Cardiac atrium fibroblast (primary cell): Measurements from ENCODE around the genes NXPE4 and SIDT2.

DNA sequence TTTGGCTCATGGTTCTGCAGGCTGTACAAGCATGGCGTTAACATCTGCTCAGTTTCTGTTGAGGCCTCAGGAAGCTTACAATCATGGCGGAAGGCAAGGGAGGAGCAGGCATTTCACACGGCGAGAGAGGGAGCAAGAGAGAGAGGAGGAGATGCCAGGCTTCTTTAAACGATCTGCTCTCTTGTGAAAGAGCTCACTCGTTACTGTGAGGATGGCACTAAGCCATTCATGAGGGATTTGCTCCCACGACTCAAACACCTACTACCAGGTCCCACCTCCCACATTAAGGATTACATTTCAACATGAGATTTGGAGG, 18.1 kb upstream of the NNMT start:
- RAMPAGE, long total RNA: no peak

GRCh38 chr11:114559961-114560174, 187 bp upstream of the NXPE1 start:
- RAMPAGE, long total RNA: no peak

DNA sequence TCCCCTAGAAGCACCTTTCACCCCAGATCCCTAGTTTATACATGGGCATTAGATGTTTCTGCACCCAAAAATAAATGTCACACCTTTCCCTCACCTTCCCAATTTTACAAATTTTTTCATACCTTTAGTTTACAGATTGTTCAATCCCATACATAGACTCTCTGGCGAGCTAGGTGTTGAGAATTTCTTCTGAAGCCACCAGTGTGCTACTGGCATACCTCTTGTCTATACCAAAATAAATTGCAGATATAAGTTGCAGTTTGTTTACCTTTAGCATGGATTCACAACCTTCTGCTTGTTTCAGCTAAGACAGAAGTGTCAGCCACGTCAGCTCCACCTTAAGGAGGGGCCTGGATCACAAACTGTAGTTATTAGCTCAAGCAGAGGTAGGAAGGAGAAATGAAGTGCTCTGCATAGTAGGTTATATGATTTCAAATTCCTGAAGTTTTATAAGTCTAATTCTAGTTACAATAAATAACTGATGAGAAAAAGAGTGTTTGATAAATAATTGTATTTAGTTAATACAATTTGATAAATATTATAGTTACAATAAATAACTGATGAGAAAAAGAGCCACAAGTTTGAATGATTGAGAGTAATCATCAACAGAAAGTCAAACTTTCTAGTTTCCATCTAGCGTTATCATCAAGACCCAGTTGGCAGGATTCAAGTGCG, at the start of gene NXPE4:
TSS of gene NXPE4 (minus strand) at position 317 of the 675 bp plus-strand sequence.
- RAMPAGE, long total RNA: no peak

DNA sequence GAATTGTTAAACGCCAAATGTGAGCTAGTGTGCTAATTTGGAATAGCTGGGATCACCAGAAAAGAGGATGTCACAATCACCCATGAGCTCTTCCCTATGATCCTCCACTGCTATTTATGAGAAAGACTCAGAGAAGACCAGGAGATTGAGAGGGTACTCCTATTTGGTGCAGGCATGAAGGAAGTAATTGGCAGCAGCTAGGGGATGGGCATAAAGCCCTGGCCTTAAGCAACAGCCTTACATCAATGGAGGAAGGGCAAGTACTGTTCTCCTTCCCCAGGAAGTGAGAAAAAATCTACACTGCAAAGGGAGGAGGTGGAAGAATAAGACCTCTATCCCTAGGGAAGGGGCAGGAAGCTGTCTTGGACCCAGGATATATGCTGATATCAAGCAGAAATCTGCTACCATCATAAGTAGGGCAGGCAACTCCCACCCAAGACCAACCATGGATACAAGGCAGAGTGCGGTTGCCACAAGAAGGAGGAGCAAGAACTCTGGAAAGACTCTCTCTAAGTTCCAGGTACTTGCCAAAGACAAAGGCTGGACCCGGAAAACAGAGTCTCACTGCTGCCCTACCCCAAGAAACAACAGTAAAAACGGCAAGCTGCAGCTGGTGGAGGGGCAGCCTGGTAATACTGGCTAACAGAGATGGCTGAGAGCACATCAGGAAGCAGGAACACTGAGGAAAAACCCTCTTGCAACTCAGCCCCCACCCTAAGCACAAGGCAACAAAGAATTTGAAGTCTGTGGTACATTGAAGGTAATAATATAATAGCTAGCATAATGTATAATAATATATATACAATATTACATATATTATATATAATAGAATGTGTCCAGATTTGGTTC, 27.8 kb upstream of the NXPE2 start:
- RAMPAGE, long total RNA: no peak

- RAMPAGE, long total RNA: no peak
These were observed 241.3 kb downstream of the CADM1 start for GRCh38 chr11:115262952-115263232.

GRCh38 chr11:115523934-115524333, 19.7 kb upstream of the CADM1 start:
- RAMPAGE, long total RNA: no peak

- RAMPAGE, long total RNA: no peak
These were observed 216.3 kb upstream of the CADM1 start for GRCh38 chr11:115720387-115721023.

GRCh38 chr11:115761381-115761685, 257.1 kb upstream of the CADM1 start:
- RAMPAGE, long total RNA: no peak

- RAMPAGE, long total RNA: no peak
These were observed 568.8 kb upstream of the CADM1 start for GRCh38 chr11:116073088-116073437.

DNA sequence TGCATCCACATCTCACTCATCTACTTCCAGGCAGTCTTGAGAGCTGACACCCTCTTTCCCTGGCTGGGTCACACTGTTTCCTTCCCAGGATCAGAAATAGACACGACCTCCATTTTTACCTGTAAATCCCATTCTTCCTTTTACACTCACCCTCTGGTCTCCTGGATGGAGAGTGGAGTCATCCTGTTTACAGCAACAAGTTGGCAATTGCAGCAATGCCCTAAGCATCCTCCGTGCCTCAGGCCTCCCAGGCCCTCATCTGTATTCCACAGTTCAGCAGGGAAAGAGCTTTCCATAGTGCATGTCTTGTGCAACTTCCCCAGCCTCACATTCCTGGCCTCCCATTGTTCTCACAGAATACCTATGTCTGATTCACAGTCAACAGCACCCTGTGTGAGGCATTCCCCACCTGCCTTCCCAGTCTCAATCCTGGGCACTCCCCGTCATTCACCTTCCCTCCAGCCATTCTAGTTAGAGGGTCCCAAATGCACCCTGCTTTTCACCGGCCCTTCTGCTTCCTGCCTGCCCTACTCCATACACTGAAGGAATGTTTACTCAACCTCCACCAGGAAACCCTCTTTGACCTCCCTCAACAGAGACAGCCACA, 405.8 kb downstream of the BUD13 start:
- RAMPAGE, long total RNA: no peak

GRCh38 chr11:116822642-116823075, 445 bp downstream of the APOA4 start:
- RAMPAGE, long total RNA: no peak

GRCh38 chr11:116840669-116841352, 3.4 kb upstream of the APOA1 start:
- RAMPAGE, long total RNA: no peak

GRCh38 chr11:116867137-116868228, 30.1 kb upstream of the APOA1 start:
- RAMPAGE, long total RNA: no peak

DNA sequence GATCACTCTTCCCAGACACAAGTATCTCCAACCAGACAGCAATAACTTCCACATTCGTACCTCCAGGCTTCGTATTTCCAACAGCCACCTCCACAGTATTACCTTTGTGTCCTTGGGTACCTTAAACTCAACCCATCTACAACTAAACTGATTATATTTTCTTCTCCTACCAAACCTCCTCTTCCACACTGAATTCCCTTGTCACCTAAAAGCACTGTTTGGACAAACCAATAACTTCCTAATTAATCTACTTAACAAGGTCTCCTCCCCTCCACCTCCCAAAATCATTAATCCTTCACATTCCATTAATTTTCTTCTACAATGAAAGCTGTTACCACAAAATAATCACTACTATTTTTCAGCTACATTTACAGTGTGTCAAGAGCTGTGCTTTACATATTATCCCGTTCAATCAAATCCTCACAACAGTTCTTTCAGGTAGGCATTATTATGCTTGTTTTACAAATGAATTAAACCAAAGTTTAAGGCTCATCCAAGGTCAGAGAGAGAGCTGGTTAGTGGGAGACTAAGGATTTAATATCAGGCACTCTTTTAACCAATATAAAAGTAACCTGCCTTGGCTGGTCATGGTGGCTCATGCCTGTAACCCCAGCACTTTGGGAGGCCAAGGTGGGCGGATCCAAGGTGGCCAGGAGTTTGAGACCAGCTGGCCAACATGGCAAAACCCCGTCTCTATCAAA, 107.5 kb downstream of the SIK3 start:
- RAMPAGE, long total RNA: no peak

DNA sequence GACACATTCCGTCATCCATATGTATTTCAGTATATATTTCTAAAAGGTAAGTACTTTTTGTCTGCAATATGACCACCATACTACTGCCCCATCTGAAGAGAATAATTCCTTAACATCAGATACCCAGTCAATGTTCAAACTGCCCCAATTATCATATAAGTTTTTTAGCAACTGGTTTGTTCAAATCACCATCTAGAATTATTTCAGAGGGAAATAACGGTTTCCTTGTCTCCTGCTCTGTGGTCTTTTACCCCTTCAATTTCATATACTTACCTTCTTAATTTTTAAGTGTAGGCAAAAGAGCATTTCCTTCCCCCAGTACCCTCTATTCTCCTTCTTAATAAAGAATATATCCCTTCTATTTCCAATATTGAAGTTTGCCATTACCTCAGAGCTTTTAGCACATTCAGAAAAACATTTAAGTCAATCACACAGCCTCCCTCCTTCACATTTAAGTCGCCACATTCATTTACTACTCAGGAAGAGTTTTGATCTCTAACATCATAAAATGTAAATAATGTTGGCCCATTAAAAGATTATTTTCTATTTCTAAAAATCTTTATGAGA, 28.8 kb downstream of the SIK3 start:
- RAMPAGE, long total RNA: no peak

DNA sequence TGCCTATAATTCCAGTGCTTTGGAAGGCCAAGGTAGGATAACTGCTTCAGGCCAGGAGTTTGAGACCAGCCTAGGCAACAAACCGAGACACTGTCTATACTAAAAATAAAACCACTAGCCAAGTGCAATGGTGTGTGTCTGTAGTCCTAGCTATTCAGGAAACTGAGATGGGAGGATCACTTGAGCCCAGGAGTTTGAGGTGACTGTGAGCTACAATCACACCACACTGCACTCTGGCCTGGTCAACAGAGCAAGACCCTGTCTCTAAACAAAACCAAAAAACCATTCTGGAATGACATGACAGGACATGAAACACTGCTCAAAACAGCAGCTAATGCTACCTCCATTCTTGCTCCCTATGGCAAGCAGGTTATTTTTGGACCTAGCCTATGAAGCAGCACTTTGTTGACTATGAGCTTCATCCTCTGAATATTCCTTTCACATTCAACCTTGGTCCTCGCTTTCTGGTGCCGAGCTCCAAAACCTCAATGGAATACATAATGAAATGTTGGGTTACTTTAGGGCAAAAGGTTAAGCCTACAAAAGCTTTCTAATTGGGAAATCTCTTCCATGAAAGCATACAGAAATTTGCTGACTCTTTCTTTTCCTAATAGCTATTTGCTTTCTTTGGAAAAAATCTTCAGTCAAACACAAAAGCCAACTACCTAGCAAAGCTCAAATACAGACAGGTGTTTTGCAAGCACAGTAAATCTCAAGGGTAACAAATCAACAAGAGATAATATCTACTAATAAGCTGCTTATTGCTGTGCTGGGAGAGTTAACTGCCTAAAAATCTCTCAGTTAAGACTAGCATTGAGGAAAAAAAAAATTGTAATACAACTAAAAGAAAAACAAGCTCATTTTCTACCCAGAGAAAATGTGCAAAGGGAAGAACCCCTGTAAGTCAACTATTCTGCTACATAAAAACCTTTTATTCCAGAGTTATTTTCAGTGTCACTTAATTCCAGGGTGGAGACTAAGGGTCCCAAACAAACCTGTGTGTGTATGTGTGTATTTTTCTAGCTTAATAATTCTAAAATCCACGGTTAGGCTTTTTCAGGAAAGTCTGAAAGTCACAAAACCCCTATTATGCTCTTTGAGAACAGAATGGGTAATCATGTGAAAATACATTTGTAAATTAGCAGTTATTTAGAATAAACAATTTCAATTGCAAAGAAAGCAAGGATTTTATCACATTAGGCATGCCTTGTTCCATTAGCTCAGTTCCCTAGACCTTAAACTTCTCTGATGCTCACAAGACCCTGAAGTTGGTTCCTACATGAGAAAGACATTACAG, 20.9 kb downstream of the SIK3 start:
- RAMPAGE, long total RNA: no peak

- RAMPAGE, long total RNA: no peak
These were observed 6.6 kb upstream of the PAFAH1B2 start for GRCh38 chr11:117137459-117137820.

DNA sequence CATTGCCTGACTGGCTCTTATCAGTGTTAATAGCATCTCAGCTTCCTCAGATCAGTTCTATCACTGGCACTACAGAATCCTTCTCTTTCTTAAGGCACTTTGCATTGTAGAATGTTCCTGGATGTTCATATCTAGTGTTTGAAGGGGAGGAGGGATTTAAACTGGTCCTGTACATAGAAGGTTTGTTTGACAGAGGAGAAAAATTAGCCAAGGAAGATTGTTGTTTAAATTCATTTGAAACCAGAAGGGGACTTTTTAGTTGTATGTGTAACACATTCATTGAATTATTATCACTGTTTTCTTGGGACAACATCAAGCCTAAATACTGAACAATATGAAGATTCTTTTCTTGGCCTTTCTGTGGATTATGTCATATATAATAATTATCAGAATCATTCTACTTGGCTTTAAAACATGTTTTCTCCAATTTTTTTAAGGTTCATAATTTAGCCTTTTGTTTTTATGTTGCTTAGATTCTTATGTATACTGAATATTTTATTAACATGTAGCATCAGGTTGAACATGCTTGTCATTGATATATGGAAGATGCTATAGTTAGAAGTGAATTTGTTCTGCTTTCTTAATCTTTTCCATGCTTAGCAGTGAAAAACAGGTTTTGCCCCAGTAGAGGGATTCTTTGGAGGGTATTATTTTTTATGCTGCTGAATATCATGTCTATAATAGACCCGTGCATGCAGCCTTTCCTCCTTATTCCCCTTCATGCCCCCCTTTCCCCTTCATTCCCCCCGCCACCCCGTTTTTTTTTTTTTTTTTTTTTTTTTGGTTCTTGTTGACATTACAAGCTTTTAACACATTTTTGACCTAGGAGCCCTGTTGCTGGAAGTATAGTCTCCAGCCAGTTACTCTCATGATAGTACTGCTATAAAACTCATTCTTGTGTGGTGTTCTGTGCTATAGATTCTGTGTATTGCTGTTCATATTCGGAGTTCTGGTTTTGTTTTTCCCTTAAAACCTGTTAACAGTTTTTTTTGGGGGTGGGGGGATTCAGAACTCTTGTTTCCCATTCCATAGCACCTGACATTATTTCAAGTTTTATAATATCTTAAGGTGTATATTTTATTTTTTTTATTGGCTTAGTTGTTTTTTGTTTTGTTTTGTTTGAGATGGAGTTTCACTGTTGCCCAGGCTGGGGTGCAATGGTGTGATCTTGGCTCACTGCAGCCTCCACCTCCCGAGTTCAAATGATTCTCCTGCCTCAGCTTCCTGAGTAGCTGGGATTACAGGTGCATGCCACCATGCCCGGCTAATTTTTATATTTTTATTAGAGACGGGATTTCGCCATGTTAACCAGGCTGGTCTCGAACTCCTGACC, 10.4 kb upstream of the SIDT2 start:
- RAMPAGE, long total RNA: no peak

GRCh38 chr11:117178137-117179056, at the start of gene SIDT2:
Gene SIDT2, plus strand, starts transcription at chr11:117178743.
- RAMPAGE, long total RNA: no peak

DNA sequence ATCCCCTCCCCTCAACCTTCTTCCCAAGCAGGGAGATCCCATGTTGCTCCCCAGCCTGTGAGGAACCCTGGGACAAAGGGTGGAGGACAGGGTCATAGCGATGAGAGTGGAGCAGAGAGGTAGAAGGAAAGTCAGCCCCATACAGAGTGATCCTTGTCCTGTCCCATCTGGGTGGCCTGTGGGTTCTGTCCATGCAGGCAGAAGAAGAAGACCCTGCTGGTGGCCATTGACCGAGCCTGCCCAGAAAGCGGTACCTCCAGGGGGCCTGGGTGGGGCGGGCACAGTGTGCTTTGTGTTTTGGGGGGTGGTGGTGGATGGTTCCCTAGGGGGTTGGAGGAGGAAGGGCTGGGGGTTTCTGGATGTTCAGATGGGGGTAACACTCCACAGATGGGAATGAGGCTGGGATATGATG, 7.8 kb downstream of the SIDT2 start:
- RAMPAGE, long total RNA: no peak